ENCODE results near the genes PDZRN4 and GXYLT1.

GRCh38 chr12:40474649-40475091 lies 217.6 kb upstream of the CNTN1 start:
- RRBS: no CpG with 5 or more reads among the region's 1 CpG

DNA sequence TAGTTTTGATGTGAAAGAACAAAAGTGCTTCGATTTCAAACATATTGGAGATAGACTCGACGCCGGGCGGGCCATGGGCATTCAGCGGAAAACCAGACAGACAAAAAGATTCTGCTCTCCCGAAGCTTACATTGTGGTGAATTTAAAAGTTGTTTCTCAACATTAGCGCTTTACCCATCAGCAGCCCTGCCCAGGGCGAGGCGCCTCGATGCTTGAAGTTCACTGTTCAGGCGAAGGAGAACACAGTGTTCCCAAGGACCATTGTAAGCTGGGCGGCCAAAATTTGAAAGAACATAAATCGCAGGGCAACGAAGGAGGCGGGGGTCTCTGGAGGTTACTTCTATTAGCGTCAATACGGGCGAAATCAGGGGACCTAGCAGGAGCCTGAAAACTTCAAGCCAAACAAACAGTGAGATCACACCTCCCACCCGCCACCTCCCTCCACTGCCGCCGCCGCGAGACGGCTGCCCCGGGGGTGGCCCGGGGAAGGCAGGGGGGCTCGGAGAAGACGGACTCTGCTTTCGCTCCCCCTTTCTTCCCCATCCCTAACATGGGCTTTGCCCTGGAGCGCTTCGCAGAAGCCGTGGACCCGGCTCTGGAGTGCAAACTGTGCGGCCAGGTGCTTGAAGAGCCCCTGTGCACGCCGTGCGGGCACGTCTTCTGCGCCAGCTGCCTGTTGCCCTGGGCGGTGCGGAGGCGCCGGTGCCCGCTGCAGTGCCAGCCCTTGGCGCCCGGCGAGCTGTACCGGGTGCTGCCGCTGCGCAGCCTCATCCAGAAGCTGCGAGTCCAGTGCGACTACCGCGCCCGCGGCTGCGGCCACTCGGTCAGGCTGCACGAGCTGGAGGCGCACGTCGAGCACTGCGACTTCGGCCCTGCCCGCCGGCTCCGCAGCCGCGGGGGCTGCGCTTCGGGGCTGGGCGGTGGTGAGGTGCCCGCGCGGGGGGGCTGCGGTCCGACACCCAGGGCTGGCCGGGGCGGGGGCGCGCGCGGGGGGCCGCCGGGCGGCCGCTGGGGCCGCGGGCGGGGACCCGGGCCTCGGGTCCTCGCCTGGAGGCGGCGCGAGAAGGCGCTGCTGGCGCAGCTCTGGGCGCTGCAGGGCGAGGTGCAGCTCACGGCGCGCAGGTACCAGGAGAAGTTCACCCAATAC lies at the start of gene PDZRN4:
Gene PDZRN4, plus strand, starts transcription at position 415 of the 1,147 bp plus-strand sequence.
- RRBS: 3% methylated on average over 4 of the region's 104 CpGs

- RRBS: no CpG with 5 or more reads among the region's 4 CpGs
Measured at GRCh38 chr12:41476659-41476958, 288.5 kb downstream of the PDZRN4 start.

GRCh38 chr12:41567364-41567926 lies 379.3 kb downstream of the PDZRN4 start:
- RRBS: no CpG with 5 or more reads among the region's 5 CpGs

GRCh38 chr12:42105696-42106180 lies 38.9 kb downstream of the GXYLT1 start:
- RRBS: no CpG with 5 or more reads among the region's 5 CpGs

DNA sequence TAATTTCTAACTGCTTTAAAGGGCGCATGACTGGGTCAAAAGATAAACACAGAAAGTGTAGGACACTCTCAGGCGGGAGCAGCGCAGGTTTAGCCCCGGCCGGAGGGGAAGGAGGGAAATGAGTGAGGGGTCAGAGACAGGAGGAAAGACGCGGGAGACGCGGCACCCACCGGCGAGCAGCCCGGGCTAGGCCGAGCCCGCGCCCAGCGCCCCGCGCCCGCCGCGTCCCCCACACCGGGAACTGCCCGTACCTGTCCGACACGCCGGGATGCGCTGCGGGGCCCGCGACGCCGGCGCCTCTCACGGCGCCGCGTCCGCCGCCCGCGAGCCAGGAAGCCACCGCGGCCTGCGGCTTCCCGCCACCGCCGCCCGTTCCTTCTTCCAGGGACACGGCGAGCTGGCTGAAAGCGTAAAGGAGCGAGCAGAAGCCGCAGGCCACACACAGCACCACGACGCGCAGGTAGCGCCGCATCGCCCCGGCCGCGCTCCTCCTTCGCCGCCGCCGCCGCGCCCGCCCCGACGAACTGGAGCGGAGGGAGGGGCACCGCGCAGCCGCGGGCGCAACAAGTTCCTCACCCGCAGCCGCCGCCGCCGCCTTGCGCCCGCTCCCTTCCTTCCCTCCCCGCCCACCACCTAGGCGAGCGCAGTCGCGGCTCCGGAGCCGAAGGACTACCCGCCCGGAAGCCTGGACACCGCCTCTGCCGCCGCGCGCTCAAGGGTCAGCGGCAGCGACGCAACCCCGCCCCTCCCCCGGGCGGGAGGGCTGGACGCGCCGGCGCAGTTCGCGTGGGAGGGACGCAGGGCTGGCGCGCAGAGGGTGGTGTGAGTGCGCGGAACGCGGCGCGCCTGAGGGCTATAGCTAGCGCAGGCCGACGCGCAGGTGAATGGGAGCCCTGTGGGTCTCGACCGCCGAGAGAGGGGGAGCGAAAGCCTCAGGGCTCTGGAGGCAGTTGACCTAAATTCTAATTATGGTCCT lies at the start of gene GXYLT1:
Gene GXYLT1, minus strand, starts transcription at position 700 of the 976 bp plus-strand sequence.
- RRBS: 1% methylated on average over 28 of the region's 127 CpGs

DNA sequence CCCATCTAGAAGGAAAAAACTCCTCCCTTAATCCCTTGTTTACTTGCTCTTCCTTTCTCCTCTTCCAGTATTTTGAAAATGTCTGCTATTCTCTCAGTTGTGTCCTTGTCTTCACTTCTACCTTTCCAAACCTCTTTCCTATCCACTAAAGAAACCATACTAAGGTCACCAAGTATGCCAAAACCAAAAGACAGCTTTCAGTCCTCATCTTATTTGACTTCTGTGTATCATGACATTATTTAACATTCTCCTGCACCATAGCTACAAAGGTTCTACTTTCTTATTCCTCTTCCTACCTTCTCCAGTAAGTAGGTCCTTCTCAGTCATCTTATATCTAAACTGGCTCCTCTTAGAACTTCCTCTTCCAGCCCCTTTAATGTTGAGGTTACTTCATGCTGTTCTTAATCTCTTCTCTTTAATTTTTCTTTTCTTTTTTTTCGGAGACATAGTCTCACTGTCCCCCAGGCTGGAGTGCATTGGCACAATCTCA lies 24.4 kb upstream of the GXYLT1 start:
- RRBS: no CpG with 5 or more reads among the region's 1 CpG

DNA sequence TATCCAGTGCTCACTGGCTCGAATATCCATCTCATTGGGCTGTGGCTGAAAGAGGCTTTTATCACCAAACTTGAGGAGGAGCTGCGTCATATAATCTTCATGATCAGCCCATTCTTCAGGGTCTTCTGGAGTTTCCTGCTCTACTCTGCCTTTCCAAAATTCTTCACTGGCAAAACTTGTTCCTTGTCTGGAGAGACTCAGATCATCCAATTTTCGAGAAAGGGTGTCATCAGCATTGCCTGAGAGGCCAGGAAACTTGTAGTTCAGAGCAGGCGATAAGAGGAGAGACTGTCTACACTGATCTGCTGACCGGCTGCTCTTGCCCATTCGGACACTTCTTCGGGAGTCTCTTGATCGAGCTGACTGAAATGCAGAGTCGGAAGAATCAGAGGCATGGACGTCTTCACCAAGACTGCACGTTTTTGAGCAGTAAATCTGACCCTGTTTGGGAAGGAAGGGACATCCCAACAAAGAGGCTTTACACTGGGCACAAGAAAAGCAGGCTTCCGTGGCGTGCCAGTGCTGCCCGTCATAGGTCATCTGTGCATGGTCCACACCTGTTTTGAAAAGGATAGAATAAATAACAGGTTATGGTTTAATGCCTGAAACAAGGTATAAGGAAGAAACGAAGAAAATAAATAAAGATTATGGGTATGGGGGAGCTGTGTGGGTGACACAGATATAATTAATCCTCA lies 124.7 kb downstream of the PRICKLE1 start:
- RRBS: no CpG with 5 or more reads among the region's 15 CpGs

- RRBS: no CpG with 5 or more reads among the region's 7 CpGs
Measured at GRCh38 chr12:42587762-42588469, 1.6 kb downstream of the PRICKLE1 start.

DNA sequence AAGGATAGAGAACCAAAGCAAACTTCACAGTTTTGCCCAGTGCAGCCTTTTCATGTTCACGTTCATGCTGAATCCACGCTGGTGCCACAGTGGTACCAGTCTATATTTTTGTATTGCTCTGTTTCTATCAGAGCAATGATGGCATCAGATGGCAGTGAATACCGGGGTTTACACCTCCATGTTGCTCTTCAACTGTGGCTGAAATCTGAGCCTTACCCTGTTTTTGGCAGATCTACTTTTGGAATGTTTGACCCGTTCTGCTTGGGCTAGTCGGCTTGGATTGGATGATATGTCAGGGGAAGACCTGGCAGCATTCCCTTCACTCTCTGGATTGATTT lies 144.9 kb upstream of the PRICKLE1 start:
- RRBS: no CpG with 5 or more reads among the region's 5 CpGs

GRCh38 chr12:42969213-42969875 lies 379.8 kb upstream of the PRICKLE1 start:
- RRBS: no CpG with 5 or more reads among the region's 5 CpGs

DNA sequence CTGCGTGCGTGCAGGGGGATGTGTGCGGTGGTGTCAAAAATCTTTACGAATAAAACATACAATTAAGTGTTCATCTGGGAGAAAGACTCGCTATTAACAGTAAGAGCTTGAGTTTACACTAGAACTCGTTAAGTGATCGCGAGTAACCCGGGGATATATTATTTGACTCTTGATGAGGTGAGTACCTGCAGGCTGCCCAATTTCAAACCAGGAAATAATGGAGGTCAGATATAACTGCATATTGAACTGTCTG lies 852 bp downstream of the TWF1 start:
- RRBS: no CpG with 5 or more reads among the region's 9 CpGs

- RRBS: no CpG with 5 or more reads among the region's 3 CpGs
Measured at GRCh38 chr12:43836684-43837015, 769 bp downstream of the TMEM117 start.

DNA sequence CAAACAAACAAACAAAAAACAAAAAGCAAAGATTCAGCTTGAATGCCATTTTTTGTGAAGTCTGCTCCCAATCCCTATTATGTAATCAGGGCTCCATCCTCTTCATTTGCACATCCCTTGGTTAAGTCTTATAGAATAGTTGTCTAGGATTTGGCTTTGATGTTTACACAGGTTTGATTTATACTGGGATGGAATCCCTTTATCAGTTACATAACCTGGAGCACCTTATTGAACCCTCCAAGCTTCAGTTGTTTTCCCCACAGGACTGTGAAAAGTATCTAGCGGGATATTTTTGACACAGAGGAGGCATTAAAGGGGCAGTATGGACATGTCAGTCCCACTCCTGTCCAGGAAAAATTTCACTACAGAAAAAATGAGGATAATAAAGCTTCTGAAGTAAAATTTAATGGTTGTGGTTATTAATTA lies 416.6 kb downstream of the TMEM117 start:
- RRBS: no CpG with 5 or more reads among the region's 1 CpG

DNA sequence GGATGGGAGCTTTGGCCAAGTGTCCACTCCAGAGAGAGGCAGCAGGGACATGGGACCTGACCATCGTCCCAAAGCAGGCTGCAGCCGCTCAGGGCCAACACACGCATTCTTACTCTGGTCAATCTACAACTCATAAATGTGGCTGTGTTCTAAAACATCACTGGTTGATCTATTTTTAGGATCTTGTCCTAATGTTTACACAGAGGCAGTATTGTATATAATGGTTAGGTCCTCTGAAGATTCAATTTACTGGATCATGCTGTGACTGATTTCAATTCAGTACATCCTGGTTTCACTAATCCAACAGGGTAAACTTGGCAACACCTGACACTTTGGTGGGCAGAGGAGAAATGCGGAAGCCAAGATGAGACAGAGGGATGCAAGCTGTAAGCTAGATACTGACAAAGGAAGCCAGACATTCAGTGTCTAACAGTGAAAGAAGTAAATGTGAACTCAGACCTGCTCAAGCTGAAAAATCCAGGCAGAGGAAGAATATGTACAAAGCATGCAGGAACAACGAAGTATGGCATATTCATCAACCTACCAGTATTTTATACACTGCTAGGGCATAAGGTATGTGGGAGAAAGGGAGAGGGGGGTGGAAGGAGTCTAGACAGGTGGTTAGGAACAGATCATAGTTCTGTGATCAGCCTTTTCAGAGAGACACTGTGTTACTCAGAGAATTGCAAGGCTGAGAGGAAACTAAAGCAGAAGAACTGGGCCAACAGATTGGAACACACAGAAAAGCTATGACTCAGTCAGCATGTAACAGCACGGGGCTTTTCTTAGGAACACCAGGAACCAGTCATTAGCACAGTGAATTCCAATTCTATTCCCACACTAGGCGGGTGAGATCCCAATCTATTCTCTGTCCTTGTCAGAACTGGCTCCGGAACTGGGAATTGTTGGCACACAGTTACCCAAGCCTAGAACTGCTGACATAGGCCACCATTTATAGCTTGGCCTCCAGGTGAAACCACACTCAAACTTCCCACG lies 40.4 kb downstream of the NELL2 start:
- RRBS: no CpG with 5 or more reads among the region's 9 CpGs

GRCh38 chr12:44874842-44875367 lies 1.2 kb downstream of the NELL2 start:
- RRBS: no CpG with 5 or more reads among the region's 14 CpGs

- RRBS: no CpG with 5 or more reads among the region's 4 CpGs
Measured at GRCh38 chr12:45219457-45220035, 3.7 kb downstream of the ANO6 start.

DNA sequence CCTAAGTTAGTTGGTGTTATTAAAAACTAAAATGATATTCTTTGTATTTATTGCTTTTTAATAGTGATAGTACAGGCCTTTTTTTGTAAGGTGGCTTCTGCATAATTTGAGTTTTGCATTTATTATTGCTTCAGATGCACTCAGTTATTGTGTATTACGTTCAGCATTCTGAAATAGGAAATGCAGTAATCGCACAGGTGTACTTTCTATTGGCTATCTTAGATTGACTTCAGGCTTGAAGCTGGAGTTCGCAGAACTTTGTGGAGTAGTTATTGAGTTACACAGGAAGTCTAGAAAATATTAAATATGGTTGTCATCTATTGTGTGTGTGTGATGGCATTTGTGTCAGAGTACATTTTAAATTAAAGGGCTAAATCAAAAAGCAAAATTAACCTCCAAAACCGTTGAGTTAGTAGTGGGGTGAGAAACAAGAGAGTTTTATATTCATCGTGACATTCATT lies 2.7 kb downstream of the ARID2 start:
- RRBS: no CpG with 5 or more reads among the region's 5 CpGs

GRCh38 chr12:45941400-45942039 lies 48.9 kb downstream of the SCAF11 start:
- RRBS: no CpG with 5 or more reads among the region's 3 CpGs

DNA sequence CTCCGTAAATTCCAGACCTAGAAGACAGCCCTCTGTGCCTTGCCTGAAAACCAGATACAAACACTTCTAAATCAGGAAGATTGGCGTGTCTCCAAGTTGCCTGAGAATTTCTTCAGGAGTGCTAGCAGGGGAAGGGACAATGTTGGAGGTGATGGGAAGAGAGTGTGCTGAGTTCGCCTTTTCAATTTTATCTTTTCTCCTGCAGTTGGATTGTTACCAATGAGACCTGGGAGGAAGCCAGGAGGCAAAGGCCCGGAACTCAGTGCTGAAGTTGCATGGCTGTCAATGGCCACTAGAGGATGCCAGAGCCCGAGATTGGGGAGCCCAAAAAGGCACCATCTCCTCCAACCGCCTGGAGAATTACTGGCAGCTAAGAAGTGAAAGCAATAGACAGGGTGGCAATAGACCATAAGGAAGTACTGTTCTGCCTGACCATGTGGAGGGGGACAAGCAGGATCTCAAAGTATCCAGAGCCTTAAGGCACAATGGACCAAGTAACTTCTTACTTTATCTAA lies 81.7 kb upstream of the SCAF11 start:
- RRBS: no CpG with 5 or more reads among the region's 6 CpGs

Data from GM12891 (cell line).